Bronchus fibroblast of lung (primary cell): ENCODE measurements around a stretch of chr4.

- RAMPAGE, long total RNA = no peak
Measured at GRCh38 chr4:24583397-24584308, 701 bp downstream of the DHX15 start.

GRCh38 chr4:24753309-24753583 is 42.1 kb upstream of the SOD3 start:
- RAMPAGE, long total RNA = no peak

DNA sequence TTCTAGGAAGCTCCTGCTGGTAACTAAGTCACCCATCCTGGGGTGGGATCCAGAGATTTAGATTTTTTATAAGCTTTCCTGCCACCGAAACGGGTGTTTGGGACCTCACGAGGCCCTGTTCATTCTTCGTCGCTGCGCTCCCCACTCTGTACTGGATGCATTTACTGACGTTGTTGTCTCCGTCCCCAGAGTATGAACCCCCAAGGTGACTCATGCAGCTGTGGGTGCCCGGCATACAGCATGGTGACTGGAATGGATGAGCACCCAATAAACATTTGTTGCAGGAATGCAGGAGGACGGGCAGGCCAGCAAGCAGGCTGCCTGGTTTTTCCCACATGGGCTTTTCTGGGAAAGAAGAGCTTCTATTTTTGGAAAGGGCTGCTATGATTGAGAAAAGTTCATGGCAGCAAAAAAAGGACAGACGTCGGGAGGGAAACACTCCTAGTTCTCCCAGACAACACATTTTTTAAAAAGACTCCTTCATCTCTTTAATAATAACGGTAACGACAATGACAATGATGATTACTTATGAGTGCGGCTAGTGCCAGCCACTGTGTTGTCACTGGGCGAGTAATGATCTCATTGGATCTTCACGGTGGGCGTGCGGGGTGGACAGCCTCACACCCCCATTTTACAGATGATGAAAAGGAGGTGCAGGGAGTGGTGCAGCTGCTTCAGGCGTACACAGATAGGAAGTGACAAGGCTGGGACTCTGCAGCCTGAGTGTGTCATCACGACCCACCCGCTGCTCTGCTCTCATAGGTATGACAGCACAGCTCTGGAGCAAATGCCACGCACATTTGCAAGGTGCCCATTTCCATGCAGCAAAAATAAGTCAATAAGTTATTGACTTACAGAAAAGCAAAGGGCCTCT is 748 bp upstream of the SOD3 start:
- RAMPAGE, long total RNA = no peak

- RAMPAGE, long total RNA = no peak
Measured at GRCh38 chr4:25373145-25373490, 3.9 kb upstream of the ANAPC4 start.

DNA sequence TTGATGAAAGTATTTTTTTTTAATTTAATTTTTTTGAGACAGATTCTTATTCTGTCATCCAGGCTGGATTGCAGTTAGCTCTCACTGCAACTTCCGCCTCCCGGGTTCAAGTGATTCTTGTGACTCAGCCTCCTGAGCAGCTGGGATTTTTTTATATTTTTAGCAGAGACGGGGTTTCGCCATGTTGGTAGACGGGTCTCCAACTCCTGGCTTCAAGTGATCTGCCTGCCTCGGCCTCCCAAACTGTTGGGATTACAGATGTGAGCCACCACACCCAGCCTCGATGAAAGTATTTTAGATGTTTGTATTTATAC is 2.4 kb upstream of the SLC34A2 start:
- RAMPAGE, long total RNA = no peak

DNA sequence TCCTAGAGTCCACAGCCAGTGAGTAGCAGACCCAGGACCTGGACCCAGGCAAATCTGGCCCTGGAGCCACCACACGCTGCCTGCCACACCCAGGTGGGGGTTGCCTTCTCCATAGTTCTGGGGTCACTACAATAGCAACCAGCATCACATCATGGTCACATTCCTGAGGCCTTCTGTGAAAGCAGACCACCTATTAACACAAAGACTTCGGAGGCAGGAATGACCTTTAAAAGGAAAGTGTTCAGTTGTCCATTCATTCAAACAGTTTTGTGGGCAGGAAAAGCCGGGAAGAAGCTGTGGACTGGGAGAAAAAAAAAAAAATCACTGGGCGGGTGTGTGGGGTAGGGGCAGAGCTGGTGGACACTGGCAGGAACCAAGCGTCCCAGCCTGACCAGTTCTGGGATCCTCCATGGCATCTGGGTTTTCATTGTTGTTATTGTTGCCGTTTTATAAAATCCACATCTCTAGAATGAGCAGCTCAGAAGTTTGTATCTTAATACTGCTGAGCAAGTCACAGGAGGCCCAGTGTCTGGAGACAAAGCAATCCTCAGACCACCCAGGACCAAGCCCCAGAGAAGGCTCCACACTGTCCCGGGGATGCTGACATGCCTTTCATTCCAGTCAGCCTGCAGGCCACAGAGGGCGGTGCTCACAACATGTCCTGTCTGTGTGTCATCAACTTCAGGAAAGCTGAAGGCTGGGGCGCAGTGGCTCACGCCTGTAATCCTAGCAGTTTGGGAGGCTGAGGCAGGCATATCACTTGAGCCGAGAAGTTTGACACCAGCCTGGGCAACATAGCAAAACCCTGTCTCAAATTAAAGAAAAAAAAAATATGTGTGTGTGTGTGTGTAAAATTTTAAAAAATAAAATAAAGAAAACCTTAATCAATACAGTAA is 66.9 kb downstream of the SEL1L3 start:
- RAMPAGE, long total RNA = no peak

- RAMPAGE, long total RNA = no peak
Measured at GRCh38 chr4:25802134-25802525, 60.7 kb downstream of the SEL1L3 start.

DNA sequence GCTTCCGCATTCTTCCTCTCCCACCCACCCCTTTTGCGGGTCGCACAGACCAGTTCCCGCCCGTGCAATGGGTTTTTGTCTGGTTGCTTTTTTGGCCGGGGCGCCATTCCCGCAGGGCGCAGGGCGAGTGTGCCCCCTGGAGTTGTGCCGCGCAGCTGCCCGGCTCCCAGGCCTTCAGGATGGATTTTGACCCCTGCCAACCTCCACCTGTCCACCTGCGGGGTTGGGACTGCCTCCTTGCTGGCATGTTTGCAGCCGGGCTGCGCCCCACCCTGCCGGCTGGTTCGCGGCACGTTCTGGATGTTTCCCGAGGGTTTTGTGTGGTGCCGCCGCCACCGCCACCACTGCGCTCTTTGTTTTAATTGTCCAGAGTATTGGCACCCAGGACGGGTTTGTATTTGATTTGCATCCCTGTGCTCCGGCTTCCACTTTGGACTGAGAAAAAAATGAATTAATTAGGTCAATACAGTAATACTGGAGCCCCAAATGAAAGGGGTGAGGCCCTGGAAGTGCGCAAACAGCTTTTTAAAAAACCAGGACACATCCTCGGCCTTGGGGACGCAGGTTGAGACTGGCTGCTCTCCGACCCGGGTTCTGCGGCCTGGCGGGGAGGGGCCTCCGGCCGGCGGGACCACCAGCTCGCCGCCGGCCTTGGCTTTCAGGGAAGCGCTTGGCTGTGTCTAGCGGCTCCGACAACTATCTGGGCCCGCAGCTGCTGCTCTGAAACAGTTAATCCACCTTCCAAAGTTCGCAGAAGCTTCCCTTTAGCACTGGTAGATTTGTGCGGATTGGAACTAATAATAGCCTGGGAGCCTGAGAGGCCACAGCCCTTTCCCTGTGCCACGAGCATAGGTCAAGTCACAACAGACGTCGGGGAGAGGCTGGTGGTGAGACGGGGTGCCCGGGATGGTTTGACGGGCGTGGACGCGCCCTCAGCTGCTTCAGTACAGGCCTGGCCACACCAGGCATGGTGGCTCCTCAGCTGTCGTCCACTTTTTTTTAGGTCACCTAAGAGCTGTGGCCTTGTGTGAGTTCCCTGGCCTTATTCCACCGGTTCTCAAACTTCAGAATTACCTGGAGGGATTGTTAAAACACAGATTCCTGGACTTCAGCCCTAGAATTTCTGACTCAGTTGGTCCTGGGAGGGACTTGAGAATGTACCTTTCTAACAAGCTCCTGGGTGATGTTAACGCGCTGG is 1.0 kb upstream of the SEL1L3 start:
- RAMPAGE, long total RNA = no peak

DNA sequence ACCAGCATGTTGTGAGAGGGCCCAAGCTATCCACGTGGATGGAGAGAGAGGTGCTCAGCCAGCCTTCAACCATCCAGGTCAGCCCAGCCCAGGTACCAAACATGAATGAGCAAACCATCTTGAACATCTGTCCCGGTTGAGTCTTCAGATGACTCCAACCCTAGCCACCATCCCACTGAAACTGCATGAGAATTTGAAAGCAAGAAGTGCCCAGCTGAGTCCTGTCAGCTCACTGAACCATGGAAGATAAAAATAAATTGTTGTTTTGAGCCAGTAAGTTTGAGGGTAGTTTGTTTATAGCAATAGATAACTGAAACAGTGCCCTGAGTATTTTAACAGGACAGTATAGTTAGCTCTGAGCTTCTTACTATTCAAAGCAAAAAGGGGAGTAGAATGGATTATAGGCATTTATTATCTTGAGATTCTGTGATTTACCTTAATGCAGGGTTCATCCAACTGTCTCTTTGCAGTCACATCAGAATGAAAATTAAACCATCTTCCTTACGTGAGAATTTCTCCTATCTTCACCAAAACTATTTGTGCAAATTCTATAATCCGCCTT is 7.4 kb upstream of the SEL1L3 start:
- RAMPAGE, long total RNA = no peak

- RAMPAGE, long total RNA = no peak
Measured at GRCh38 chr4:26022007-26022836, 108.2 kb downstream of the SMIM20 start.

DNA sequence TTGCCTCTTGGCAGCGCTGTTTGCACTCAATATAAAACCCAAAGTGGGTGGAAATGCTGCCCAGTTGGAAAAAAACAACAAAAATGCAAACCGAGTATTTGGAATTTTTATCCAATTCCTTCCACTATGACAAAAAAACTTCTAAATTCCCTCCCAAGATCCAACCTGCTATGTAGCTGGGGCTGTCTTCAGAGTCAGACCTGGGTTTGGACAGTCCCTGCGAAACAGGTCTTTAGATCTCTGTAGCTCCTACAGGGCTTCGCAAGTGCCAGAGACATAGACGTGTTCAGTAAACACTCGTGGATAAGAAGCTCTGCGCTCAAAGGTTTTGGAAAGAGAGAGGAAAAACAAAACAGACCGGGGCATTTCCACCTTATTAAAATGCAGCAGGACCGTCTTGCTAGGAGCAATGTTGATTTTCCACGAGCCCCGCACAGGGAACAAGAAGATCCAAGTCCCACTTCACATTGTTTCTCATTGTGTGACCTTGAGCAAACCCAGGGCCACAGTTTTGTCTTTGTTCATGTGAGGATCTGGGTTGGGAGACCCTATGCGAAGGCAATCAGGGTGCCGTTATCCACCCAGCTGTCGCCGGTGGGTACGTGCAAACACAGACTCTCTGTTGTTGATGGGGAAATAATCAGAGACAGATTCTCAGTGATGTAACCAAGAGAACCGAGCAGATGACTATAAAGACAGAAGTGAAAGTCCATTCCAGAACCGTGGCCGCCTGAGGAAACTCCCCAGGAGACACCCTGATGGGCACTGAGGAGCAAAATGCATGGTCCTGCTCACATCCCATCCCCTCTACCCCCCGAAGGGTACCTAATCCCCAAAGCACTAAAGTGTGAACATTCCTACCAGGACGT is 102.9 kb upstream of the RBPJ start:
- RAMPAGE, long total RNA = no peak

- RAMPAGE, long total RNA = no peak
Measured at GRCh38 chr4:26750847-26751342, 109.7 kb upstream of the STIM2 start.

GRCh38 chr4:26764361-26765343 is 96.0 kb upstream of the STIM2 start:
- RAMPAGE, long total RNA = no peak

DNA sequence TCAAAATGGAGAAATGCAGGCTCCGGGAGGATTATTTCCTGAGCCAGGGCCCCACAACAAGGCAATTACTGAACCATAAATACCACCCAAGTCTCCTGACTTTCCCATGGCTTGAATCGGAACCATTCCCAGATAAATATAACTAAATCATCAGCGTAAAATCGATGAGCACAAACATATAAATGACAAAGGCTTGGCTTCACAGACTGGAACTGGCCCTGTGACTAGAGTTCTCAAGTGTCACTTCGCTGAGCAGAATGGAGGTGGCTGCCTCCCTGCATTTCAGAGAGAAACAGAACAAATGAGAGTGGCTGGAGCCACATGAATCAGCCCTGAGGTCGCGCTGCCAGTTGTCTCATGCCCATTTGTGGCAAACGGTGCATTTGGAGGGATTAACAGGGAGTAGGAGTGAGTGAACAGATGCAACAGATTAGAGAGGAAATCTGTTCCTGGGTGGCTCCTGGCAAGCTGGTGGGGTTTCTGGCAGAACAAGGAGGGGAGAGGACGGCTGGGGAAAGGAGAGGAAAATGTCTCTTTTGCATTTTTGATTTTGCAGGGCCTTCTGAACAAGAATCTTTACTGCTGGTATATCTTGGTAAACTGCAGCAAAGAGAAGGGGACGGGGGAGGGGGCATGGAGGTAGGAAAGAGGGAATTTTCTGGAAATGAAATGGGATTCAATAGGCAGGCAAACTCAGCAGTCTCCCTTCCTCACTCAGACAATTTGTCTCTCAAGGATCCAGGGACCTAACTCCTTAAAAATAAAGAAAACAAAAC is 57.2 kb upstream of the STIM2 start:
- RAMPAGE, long total RNA = no peak

DNA sequence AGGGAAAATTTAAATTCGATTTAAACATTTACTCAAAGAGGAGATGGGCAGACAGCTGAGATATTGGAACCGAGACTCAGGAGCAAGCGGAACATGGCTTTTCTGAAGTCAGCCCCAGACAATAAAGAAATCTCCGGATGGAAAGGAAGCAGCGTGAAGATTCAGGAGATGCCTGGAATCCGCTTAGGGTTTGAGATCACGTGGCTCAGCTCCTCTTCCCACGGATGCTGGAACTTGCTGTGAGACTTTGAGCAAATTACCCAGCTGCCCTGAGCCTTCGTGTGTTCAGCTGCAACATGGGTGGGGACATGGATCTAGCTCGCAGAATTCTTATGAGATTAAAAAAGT is 55.8 kb upstream of the STIM2 start:
- RAMPAGE, long total RNA = no peak

- RAMPAGE, long total RNA = no peak
Measured at GRCh38 chr4:26838052-26838600, 22.5 kb upstream of the STIM2 start.

DNA sequence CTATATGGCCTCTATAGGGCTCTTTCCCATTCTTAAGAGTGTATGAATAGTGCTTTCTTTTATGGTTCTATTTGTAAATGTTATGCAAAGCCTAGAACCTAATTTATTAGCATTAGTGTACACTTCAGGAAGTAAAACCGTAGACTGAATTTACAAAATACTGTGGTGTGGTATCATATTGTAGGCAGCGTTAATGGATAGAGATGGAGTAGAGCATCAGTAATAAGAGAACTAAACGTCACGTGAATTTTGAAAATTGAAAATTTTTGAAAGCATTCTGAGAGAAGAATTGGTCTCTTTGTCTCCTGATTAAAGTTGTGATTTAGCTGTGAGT is 2.8 kb downstream of the STIM2 start:
- RAMPAGE, long total RNA = no peak

DNA sequence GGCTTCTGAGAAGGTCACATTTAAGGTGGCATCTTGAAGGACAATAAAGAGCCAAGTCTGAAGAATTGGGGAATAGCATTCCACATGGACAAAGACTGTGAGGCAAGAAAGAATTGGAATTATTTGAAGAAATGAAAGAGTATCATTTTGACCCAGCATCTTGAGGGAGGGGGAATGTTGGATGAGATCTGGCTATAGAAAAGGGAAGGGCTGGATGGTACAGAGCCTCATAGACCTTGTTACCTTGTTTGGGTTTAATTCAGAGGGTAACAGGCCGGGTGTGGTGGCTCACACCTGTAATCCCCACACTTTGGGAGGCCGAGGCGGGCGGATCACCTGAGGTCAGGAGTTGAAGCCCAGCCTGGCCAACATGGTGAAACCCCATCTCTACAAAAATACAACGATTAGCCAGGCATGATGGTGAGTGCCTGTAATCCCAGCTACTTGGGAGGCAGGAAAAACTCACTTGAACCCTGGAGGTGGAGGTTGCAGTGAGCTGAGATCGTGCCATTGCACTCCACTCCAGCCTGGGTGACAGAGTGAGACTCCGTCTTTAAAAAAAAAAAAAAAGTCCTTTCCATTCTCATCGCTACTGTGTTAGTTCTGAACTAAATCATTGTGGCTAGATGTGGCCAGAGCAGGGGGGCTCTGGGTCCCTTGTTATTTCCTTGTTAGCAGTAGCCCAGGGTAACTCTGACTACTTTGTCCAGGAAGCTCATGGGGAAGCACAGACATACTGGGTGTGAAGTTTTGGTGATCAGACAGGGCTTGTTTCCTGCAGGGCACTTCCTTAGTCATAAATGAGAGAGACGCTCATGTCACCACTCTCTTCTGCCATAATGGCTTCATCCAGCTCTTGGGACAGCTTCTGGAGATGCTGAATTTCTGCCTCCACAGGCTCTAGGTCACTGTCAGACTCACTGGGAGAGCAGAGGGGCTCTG is 12.5 kb downstream of the STIM2 start:
- RAMPAGE, long total RNA = no peak

- RAMPAGE, long total RNA = no peak
Measured at GRCh38 chr4:26884370-26885053, 23.9 kb downstream of the STIM2 start.

DNA sequence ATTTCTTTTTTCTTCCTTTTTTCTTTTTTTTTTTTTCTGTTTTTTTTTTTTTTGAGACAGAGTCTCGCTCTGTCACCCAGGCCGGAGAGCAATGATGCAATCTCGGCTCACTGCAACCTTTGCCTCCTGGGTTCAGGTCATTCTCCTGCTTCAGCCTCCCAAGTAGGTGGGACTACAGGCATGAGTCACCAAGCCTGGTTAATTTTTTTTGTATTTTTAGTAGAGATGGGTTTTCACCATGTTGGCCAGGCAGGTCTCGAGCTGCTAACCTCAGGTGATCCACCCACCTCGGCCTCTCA is 835.6 kb downstream of the STIM2 start:
- RAMPAGE, long total RNA = no peak